Fibroblast of villous mesenchyme (primary cell): ENCODE measurements around the gene PERP.

DNA sequence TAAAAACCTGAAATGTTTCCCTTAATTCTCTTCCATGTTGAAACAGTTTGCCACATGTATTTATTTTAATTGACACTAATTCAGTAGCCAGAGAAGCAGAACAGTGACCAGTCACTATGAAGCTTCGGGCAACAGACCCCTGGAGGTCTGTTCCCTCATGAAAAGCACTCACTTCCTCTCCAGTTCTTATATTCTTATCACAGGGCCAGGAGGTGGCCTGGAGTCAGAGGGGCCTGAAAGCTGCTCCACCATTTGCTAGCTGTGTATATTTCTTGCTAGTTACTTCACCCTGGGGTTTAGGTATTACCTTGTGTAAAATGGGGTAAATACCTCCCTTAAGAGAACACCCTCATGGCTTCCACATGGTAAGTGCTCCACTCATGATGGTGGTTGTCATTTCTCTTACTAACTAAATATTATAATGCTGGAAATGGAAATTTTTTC, 49.1 kb downstream of the MAP7 start:
- CAGE, long polyA plus RNA, result no peak

DNA sequence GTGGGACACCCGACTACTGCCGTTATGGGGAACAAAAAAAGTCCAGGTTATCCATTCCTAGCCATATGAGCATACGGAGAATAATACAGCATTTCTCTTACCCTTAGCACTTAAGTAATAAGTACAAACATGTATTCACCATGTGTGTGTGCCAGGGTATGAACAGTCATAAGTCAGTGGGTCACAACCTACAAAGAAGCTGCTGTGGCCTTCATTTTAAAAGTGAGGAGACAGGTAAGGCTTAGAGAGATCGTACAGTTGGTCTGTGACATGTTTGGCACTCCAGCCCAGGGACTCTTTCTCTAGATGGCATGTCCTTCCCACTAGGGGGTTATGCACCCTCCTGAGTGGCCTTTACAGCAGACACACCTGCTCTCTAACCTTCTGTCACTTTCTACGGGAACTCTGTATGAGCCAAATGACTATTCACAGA, 91.4 kb downstream of the MAP3K5 start:
- CAGE, long polyA plus RNA, result no peak

DNA sequence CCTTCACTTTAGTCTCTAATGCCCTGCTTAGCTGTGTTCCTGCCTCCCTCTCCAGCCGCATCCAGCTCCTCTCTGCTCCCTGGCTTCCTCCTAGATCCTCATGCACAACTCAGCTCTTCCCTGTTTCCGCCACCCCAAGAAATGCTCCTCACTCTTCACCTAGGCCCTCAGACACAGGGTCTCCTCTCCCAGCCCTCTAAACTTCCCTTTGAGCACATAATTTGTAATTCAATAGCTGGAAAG, 37.2 kb downstream of the MAP3K5 start:
- CAGE, long polyA plus RNA, result no peak

DNA sequence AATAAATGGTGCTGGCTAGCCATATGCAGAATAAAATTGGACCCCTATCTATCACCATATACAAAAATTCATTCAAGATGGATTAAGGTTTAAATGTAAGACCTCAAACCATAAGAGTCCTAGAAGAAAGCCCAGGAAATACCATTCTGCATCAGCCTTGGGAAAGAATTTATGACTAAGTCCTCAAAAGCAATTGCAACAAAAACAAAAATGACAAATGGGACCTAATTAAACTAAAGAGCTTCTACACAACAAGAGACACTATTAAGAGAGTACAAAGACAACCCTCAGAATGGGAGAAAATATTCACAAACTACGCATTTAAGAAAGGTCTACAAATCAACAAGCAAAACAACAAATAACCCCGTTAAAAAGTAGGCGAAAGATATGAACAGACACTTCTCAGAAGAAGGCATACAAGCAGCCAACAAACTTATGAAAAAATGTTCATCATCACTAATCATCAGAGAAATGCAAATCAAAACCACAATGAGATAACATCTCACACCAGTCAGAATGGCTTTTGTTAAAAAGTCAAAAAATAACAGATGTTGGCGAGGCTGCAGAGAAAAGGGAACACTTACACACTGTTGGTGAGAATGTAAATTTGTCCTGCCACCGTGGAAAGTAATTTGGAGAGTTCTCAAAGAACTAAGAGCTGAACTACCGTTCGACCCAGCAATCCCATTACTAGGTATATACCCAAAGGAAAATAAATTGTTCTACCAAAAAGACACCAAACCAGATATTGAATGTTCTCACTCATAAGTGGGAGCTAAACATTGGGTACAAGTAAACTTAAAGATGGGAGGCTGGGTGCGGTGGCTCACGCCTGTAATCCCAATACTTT, 3.8 kb downstream of the MAP3K5 start:
- CAGE, long polyA plus RNA, result no peak

- CAGE, long polyA plus RNA, result no peak
These were observed 609 bp downstream of the IFNGR1 start for GRCh38 chr6:137218275-137219277.

GRCh38 chr6:137226642-137227013, 7.4 kb upstream of the IFNGR1 start:
- CAGE, long polyA plus RNA, result no peak

GRCh38 chr6:137230589-137231025, 11.4 kb upstream of the IFNGR1 start:
- CAGE, long polyA plus RNA, result no peak

GRCh38 chr6:137387281-137388005, 106.8 kb downstream of the OLIG3 start:
- CAGE, long polyA plus RNA, result no peak

DNA sequence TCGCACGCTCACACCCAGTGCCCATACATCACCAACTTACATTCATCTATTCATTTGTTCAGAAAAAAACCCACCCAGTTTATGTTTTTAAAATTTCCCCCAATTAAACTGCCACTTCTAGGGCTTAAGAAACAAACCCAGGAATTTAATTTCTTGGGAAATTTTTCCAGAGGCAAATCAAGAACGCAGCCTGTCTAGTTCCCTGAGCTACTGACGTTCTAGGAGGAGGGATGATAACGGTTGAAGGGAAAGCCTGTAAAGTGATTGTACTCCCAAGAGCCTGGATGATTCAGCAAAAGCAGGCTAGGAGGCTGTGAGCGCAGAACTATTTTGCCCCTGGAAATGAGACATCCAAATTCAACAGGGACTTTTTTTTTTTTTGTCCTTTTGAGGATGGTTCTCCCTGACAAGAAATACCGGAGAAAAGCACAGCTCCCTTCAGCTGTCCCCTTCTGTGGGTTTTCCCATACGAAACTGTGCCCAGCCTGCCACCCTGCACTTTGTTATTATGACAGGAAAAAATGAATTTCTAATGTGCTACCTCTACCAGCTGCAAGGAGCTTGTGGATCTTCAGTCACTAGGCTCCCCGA, 77.4 kb downstream of the OLIG3 start:
- CAGE, long polyA plus RNA, result no peak

DNA sequence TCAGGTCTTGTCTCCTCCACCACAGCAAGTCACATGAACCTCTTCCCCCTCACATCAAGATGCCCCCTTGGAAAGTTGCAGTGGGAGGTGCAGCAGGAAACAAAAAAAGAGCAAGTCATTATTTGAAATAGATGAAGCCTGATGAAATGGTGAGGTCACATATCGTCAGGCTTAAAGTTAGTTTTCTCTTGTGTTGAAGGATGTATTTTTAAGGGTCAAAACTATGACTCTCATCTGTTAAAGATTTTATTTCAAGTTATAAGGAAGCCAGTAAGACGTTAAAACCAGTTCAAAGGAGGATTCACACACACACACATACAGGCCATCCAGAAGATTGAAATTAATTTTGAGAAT, 94.1 kb upstream of the TNFAIP3 start:
- CAGE, long polyA plus RNA, result no peak

GRCh38 chr6:137792686-137792992, 74.4 kb upstream of the TNFAIP3 start:
- CAGE, long polyA plus RNA, result no peak

GRCh38 chr6:137800016-137800399, 67.1 kb upstream of the TNFAIP3 start:
- CAGE, long polyA plus RNA, result no peak

- CAGE, long polyA plus RNA, result no peak
These were observed 62.5 kb upstream of the TNFAIP3 start for GRCh38 chr6:137804272-137805176.

GRCh38 chr6:137827835-137828521, 39.1 kb upstream of the TNFAIP3 start:
- CAGE, long polyA plus RNA, result no peak

DNA sequence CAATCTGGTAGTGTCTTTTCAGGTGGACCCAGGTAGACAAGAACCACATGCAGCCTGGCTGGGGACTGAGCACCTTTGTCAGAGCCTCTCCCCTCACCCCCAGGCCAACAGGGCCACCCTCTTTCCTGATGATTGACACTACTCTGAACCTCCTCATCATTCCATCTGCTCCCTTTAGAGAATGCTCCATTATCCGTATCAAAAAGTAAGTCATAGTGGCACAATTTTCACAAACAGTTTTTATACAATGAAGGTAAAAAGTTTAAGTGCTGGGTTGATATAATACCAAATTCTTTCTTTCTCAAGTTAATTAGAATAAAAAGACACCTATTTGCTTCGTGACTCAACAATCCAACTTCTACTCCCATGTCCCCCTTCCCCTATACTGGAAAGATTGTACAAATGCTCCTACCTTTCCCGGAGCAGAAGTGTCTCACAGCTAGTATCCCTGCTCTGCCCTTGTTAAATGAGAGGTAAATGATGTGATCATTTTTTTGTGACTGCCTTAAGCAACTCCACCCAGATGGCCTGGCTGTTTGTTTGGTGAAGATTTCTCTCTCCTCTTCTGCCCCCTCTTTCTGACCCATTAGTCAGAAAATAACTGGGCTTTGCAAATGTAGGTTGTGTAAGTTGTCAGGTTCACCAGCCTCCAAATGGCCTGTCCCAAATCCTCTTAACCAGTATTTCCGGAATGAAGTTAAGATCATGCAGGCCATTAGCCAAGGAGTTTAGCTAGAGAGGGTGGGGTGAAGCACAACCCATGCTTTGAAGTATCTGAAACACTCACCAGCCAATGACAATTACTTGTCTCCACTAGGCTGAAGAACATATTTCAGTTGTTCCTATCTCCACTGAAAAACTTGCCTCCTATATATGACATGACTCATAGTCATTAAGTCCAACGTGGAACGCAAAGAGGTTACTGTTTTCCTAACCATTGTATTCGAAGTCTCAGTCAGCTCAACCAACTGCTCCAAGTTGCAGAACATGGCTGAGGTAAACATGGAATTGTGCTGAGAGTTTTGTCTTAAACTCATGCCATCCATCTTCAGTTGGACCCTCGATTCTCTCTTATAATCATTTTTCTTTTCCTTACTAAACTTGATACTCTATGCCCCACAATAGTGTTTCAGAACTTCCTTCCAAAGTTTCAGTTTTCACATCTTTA, 37.6 kb upstream of the TNFAIP3 start:
- CAGE, long polyA plus RNA, result no peak

DNA sequence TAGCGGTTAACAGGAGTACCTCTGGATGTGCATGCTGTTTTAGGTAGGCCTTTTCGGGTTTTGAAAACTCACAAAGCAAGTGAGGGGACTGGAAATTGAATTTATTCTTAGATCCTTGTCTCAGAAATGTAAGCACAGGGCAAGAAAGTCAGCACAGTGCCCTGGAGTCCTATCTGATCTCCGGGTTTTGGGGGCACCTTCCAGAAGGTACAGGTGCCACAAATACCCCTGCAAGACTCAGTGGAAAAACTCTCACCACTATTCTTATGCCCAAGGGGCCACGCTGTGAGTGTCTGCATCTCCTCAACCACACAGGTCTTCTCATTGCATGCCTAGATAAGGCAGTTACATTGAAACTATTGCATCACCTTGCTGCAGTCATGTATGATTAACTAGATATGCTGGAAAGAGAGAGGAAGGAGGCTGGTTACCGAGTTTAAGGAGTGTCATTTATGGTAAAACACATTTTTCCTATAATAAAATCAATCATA, 37.3 kb downstream of the TNFAIP3 start:
- CAGE, long polyA plus RNA, result no peak

DNA sequence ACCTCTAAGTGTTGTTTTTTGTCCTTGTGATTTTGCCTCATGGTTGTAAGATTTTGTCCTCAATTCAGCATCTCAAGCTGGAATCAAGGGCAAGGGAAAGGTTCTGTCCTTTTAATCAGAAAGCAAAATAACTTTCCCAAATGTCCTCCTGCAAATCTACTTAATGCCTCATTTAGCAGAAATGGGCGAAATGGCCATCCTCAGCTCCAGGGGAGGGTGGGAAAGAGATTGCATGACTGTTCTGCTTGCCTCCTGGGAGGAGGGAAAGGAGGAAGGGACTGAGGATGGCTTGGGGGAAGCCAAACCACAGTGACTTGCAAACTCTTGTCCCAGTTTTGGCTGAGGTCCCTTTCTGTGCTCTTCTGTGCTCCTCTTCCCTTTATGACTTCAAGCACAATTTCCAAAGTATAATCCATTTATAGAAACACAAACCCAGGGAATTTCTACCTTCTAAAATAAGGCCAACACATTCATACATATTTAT, 43.4 kb downstream of the TNFAIP3 start:
- CAGE, long polyA plus RNA, result no peak

DNA sequence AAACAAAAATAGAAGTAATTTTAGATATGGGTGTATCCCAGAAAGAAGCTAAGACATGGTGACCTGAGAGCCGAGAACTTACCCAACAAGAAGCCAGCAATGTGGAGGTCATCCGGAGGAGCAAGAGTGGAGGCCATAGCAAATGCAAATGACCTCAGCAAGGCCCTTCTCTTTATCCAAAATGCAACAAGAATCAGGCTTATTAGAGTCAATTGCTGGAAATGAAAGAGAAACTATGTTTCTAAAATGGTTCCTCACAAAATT, 90.4 kb downstream of the TNFAIP3 start:
- CAGE, long polyA plus RNA, result no peak

- CAGE, long polyA plus RNA, result no peak
These were observed 4.8 kb downstream of the PERP start for GRCh38 chr6:138102390-138102894.

DNA sequence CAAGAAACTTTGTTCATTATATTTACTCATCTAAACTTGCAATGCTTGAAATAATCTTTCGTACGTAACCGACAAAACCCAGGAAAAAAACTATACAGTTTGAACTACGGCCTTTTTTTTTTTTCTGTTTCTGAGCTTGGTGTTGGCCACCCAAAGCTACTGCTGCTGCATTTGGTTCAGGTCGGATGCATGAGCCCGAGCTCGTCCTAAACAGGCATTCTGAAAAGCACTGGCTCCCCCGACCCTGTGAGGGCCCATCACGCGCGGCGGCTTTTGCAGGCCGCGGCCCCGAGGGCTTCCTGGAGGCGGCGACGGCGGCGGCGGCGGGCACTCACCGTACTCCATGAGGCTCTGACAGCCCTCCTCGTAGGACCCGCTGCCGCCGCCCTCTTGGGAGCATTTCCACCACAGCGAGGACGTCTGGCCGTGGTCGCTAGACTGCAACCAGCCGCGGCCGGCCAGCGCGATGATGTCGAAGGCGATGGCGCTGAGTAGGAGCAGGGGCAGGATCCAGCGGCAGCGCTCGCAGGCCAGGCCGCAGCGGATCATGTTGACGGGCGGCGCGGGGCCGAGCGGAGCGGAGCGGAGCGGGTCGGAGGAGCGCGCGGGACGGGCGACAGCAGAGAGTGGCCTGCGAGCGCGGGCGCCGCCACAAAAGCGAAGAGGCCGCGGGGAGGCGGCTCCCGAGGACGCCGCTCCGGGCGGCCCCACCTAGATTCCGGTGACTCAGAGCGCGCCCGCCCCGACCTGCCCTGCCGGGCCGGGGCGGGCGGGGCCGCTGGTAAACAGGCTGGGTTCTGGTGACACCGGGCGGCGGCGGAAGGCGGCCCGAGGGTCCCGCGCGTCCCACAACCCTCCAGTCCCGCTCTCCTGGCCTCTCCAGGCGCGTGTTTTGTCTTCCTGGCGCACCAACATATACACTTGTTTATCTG, at the start of gene PERP:
Gene PERP, minus strand, starts transcription at position 628 of the 932 bp plus-strand sequence.
- CAGE, long polyA plus RNA, result no peak